Mammary microvascular endothelial cell (primary cell): Measurements from ENCODE around the gene KCNG4.

DNA sequence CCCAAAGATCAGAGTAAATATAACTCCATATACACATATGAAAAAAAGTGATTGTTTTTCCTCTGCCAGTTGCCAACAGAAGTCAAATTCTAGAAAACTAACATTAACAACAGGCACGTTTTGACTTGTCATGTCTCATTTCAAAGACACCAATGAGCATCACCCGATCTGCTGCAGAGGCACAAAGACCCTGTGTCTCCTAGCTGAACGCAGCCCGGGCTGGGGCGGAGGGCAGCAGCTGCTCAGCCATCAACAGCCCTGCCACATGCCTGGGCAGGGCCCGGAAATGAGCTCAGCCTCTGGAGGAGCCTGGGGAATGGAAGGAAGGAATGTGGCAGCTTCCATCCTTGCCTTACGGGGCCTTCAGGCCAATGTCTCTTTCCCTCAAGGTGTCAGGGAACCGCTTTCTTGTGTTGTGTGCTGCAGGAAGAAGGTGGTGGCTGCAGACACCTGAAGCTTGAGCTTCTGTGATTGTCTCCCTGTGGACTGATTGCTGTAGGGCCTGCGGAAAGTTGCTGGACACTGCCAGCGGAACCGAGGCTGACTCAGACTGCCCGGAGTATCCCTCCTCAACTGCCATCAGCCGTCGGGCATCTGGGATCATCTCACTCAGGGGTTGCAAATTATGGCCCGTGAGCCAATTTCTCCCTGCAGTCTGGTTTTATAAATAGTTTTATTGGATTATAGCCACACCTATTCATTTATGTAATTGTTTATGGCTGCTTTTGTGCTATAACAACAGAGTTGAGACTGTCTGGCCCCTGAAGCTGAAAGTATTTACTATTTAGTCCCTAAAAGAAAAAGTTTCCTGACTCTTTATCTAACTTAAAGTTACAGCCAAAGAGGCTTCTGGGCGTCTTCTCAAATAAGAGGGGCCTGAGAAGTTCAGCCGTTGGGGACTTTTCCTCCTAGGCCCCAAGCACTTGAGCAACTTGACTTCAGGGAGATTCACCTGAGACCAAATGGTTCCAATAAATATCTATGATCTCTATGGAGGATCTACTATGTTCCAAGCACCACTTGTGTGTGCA, 7.4 kb downstream of the CDH13 start:
- RAMPAGE, long total RNA: no peak

- RAMPAGE, long total RNA: no peak
These were observed 157.3 kb downstream of the CDH13 start for GRCh38 chr16:82783788-82784661.

DNA sequence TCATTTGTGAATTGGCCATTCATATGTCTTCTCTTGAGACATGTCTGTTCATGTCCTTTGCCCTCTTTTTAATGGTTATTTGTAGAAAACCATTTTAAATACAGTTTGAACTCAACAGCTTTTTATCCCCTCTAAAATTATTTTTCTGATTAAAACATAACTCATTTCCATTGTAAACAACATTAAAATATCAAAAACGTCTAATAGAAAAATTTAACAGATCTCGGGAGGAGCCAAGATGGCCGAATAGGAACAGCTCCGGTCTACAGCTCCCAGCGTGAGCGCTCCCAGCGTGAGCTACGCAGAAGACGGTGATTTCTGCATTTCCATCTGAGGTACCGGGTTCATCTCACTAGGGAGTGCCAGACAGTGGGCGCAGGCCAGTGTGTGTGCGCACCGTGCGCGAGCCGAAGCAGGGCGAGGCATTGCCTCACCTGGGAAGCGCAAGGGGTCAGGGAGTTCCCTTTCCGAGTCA, 170.7 kb upstream of the HSBP1 start:
- RAMPAGE, long total RNA: no peak

DNA sequence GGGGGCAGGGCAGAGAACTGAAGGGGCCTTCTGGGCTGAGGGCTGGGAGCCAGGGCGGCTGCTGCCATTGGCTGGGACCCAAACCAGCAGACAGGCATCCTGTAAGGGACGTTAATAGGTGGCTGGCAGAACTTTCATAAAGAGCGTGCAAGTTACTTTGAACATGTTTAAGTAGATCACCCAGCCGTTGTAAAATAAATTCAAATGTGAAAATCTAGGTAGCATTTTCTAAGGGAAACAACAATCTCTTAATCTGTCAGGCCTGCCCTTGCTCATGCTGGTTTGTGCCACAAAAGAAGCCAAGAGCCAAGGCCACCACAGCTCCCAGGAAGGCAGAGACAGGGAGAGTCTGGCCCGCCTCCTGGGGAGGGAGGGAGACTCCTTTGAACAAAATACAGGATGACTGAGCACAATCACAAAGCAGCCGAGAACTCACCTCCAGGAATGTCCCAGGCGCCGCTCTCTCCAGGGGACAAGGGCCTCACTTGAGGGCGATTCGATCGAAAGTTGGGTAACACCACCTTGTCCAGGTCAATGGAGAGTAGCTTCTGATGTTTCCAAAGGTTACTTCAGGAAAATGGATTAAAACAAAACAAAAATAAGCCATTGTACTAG, 13.1 kb upstream of the SLC38A8 start:
- RAMPAGE, long total RNA: no peak

- RAMPAGE, long total RNA: no peak
These were observed 11.6 kb downstream of the KCNG4 start for GRCh38 chr16:84228031-84228882.

DNA sequence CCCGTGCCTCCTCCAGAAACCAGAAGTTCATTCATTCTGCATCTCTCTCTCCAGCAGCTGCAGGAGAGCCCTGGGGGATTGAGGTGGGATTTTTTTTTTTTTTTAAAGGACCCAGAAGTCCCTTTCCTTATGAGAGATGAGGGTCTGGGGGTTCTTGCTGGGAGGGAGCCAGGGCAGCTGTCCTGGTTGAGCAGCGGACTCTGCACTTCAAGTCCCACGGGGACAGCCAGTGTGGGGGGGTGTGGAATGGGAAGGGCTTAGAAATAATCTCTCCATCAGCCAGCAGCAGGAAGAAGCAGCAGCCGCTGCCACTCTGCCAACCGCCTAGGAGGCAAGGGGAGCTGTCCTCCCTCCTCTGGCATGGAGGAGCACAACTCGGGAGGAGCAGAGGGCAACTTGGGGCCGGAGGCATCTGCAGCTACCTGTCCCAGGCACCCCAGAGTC, at the start of gene KCNG4:
TSS of gene KCNG4 (minus strand) at position 182 of the 444 bp plus-strand sequence.
- RAMPAGE, long total RNA: no peak

DNA sequence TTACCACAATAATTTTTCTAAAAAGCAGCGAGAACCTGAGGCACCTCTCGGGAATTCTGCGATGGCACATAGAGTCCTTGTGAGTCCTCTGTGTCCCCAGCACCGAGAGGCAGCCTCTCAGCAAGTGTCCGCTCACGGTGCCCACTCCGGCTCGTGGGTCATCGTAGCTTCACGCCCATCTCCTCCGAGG, 7.6 kb downstream of the WFDC1 start:
- RAMPAGE, long total RNA: no peak

DNA sequence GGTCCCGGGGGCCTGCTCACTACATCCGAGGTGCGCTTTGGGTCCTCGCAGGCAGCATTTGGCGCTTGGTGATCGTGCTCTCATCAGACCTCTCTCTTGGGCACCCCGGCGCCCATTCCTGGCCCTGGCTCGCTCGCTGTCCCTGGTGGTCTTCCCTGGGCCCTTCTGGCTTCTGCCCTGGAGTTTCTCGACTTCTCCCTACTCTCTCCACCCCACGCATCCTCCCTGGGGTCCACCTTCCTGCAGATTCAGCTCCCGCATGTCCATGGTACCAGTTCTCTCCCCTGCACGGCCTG, 863 bp upstream of the MEAK7 start:
- RAMPAGE, long total RNA: no peak

DNA sequence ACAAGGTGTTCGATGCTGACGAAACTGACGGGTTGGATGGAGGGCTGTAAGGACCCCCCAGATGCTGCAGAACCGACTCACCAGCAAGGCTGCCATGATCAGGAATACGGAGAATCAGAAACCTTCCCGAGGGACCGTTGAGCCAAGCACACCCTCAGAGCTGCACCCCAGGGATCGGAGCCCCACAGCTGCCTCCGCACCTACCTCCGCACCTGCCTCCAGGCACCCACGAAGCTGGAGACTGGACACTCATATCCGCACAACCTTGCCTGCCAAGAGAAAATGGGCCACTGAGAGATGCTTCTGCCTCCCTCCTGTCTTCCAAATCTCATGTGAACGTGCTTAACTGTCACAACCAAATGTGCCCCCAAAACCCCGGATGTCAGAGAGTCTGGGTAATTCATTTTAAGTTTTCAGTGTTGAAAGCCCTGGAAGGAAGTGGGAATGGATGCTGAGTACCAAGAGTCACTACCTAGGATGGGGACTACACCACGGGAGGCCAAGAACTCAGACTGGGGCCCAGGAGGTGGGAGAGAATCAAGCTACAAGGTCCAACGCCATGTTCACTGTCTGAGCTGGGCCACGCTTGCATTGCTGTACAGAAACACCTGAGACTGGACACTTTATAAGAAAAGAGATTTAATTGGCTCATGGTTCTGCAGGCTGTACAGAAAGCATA, 49.4 kb upstream of the MEAK7 start:
- RAMPAGE, long total RNA: no peak

DNA sequence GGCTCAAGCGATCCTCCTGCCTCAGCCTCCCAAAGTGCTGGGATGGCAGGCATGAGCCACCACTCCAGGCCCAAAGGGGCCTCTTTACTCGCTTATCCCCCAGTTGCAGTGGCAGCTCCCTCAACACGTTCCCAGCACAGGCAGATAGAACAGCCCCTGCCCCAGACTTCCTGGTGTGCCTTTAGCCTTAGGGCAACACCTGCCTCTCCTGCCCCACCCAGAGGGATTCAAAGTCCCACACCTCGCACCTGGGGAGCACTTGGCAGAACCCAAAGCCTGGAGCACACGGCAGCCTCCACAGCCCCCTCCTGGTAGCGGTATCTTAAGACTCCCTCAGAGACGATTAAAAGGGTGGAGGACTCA, 54.7 kb upstream of the MEAK7 start:
- RAMPAGE, long total RNA: no peak

- RAMPAGE, long total RNA: no peak
These were observed 759 bp downstream of the KLHL36 start for GRCh38 chr16:84648605-84649934.

DNA sequence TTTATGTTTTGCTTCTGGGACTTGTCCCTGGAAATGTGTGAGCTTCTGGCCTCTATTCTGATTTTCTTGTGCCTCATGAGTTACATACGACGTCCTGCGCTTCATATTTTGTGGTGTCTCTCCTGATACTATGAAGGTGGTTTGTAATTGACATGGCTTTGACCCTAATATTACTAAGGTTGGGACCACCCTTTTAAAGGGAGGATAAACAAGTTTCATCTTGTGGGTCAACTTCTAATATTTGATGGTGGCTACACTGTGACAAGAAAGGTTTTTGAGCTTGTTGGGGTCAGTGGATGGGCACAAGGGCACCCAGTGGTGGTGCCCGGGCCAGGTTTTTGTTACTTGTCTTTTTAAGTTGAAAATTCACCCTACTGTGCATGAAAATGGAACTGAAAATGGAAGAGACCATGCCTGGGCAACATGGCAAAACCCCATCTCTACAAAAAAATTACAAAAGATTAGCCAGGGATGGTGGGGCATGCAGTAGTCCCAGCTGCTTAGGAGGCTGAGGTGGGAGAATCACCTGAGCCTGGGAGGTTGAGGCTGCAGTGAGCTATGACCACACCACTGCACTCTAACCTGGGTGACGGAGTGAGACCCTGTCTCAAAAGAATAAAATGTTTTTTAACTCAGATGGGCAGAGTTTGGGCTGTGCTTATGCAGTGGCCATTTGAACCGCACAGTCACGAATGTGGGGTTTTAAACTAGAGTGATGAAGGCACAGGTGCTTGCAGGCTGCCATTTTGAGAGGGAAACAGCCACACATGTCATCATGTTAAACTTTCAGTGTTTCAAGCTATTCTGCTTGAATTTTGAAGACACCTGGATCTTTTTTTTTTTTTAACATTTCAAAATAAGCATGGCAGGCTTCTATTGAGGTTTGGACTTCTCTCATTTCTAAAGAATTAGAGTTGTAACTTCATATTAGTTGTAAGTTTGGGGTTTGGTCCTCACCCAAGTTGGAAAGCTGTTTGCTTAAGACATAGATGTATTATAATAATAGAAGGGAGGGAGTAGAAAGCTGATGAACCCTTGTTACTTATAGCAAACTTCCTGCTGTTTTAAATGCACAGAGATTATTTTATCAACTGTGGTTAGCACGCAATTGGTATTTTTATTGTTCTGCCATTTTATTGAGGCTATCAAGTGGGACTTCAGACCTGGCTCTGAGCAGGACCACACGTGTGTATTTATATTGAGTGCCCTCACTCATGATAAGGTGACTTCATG, 16.5 kb downstream of the KLHL36 start:
- RAMPAGE, long total RNA: no peak

DNA sequence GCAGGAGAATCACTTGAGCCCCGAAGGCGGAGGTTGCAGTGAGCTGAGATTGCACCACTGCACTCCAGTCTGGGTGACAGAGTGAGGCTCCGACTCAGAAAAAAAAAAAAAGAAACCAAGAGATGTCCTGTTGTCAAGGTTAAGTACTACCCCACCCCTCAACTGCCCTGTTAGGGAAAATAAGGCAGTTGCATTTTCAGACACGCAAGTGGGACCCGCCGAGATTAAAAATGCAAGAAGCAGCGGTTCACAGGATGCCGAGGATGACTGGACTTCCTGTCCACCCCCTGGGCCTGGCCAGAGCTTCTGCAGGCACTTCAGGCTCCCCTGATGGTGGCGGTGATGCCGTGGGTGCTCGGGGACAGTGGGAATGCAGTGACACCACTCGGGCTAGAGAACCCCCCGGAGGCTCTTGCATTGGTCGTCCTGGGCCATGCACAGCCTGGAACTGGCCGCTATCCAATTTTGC, 13.6 kb upstream of the CRISPLD2 start:
- RAMPAGE, long total RNA: no peak

- RAMPAGE, long total RNA: no peak
These were observed 22.4 kb downstream of the CRISPLD2 start for GRCh38 chr16:84841818-84842889.

DNA sequence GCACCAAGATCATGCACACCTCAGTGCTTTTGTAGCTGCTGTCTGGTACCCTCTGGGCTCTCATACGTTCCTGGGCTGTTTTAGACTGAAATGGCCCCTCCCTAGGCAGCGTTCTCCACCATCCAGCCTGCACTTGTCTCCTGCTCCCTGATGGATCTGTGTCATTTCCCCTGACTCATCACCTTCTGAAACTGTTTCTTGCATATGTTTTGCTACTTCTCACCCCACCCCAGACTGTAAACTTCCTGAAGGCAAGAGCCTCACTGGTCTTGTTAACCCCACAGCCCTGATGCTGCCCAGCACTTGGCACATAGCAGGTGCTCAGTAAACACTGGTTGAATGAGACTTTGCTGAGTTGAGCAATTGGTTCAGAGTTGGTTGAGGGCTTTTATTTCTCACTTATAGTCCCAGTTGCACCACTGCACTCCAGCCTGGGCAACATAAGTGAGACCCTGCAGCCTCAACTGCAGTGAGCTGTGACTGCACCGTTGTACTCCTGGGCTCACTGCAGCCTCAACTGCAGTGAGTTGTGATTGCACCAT, 78.7 kb downstream of the CRISPLD2 start:
- RAMPAGE, long total RNA: no peak

DNA sequence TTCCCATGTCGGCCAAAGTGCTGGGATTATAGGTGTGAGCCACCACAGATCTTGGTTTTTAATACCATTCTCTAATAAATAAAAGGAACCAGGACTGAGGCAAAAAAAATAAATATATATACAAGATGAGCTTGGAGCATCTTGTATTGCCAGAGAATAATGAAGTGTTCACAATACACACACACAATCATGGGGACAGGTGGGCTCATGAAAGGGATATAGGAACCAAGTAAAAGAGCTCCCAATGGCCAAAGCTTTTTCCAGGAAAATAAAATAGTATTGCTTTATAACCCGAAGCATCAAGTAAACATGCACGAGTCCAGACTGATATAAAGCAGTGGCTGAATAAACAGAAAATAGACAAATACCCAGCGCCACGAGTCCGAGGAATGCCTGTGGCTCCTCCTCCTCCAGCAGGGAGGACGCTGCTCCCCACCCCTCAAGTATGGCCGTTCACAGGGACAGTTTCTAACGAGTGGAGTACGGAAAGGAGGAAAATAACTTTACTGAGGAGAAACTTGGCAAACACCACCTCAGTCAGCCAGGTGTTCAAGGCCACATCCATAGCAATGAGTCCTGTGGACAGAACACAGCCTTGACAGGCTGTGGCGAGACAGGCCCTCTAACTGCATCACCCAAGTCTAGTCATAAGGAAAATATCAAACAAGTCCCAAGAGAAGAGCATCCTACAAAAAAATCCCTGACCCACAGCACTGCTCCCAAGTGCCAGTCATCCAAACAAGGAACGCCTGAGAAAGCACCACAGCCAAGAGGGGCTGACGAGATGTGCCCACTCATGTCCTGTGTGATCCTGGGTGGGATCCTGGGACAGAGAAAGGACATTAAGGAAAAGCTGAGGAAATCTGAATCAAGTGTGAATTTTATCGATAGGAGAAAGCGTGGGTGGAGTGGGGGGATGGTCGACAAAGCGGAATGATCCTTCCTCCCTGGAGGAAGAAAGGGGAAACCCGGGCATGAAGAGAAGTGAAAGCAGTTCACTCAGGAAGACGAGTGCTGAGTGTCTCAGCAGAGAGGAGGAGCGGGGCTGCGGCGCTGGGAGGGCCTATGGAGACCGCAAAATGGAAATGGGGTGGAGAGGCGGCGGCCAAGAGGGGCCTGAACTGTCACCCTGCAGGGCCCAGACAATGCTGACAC, 9.1 kb downstream of the ZDHHC7 start:
- RAMPAGE, long total RNA: no peak

GRCh38 chr16:85014185-85014883, 3.0 kb upstream of the ZDHHC7 start:
- RAMPAGE, long total RNA: no peak

DNA sequence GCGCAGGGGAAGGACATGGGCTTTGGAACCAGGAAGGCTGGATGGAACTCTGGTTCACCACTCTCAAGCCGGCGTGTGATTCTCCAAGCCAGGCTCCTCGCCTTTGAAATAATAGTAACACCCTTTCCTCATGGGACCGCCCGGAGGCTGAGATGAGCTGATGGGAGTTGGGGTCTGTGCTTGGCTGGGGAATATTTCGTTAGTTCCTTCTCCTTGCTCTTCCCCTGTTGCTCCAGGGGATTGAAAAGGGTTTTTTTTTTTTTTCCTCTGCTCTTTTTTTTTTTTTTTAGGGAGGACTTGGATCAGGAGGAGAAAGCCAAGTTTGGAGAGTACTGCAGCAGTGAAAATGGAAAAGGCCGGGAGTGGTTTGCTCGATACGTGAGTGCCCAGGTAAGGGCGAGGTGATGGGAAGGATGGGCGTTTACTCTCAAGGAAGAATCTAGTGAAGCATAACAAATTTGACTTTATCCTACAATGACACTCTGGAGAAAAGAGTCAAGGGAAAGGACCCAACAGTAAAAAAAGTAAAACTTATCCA, 40.7 kb downstream of the CIBAR2 start:
- RAMPAGE, long total RNA: no peak

DNA sequence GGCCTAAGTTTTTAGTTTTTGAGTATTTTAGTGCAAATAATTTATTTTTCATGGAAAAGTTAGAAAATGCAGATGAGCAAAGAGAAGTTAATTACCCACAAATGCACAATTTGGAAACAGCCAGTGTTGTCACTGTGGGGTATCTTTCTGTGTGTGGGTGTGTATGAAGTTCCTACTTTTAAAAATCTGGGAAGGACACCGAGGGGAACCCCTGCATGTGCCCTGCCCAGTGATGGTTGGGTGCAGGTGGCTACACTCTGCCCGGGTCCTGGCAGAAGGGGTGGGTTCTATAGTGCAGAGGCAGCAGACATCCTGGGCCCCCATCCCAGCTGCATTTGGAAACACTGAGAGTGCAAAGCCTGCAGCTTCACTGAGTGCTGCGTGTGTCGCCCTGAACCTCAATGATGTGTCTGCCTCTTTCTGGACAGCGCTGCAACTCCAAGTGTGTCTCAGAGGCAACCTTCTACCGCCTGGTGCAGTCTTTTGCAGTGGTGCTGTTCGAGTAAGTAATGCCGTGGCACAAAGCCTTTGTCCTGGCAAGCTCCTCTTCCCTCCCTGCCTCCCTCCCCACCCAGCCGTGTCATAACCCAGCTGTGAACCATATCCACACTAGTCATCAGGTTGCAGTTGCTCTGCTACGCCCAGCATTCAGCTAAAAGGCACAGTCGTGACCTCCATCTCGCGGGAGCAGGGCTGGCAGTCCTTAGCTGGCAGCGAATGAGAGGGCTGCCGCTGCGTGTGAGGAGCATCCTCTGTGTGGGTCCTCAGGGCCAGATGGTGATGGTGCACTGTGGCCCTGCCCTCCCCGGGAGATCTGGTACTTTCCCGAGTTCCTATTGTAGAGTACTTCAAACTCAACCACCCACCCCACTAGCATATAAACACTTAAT, 39.5 kb downstream of the CIBAR2 start:
- RAMPAGE, long total RNA: no peak

DNA sequence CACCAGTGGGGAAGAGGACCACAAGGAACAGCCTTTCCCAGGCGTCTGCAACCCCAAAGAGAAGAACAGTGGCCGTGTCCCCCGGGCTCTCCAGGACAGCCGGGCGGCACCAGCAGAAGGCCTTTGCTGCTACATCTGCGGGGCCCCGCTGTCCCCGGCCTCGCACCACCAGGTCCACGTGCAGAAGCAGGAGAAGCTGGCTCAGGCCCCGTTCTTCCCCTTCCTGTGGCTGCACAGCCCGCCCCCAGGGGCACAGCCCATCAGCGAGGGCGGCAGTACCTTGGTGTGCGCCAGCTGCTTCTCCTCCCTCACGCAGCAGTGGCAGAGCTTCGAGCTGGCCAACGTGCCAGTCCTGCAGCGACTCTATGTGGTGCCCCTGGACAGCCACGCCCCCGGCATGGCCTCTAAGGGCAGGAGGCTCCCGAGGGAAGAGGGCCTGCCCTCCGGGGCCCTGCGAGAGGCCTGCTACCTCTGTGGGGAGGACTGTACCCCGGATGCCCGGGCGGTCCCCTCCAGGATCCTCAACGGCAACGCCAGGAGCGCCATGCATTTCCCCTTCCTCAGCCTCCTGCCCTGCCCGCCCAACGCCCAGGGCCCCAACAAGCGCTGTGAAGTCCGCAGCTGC, 58.3 kb upstream of the CIBAR2 start:
- RAMPAGE, long total RNA: no peak